ENCODE measurements around the gene CCN2.

GRCh38 chr6:128888194-128888733 is 5.3 kb downstream of the LAMA2 start:
- PRO-cap, result no peak

- PRO-cap, result no peak
Measured at GRCh38 chr6:128912578-128913084, 29.7 kb downstream of the LAMA2 start.

DNA sequence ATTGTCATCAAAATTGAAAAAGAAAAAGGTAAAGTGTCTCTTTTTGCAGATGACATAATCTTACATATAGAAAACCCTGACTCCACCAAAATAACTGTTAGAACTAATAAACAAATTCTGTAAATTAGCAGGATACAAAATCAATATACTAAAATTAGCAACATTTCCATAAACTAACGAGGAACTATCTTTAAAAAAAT is 182.4 kb downstream of the LAMA2 start:
- PRO-cap, result no peak

- PRO-cap, result no peak
Measured at GRCh38 chr6:129172328-129173341, 289.7 kb downstream of the LAMA2 start.

GRCh38 chr6:129692182-129692907 is 17.6 kb downstream of the ARHGAP18 start:
- PRO-cap, result no peak

- PRO-cap, result no peak
Measured at GRCh38 chr6:129775083-129775482, 65.1 kb upstream of the ARHGAP18 start.

DNA sequence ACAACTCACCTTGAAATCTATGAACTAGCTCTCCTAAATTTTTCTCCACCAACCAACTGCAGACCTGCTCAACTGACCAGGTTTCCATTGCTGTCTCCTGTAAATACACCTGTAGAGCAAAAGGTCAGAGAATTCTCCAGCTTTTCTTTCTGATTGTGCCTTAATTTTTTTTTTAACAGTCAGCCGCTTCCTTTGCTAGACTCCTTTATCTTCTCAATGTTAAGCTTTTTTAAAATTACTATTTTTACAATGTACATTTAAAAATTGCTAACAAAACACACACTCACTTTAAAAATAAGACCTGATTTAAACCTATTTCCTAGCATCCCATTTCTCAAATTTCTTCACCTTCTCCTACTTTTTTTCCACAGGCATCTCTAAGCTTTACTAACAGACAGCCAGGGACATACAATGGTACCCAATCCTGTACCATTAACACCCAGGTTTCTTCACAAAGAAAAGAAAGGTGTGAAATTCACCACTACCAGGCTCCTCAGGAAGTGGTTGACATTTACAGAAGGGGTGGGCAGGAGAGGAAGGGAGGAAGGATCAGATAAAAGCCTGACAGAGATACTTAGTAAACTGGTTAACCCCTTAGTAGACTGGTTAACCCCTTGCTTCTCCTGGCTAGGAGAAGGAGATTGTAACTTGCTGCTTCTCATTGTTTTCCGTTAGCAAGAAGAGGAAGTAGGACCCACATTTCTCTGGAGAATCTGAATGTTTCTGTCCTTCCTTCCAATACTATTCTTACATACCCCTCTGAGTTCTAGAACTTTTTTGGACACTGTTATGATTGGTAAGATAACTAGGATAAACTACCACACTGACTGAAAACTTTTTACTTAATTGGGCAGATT is 7.3 kb downstream of the SAMD3 start:
- PRO-cap, result no peak

DNA sequence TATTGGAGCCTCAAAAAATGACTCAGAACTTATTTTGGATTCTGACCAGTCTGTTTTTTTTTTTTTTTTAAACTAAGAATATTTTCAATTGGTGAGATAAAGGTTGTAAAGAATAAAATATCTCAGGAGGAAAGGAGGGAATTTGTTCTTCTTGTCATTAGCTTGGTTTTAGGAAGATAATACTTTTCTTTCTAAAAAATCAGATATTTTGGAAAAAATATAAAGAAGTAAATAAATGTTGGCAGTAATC is 30.4 kb downstream of the TMEM200A start:
- PRO-cap, result no peak

- PRO-cap, result no peak
Measured at GRCh38 chr6:130981321-130981860, 81.7 kb downstream of the EPB41L2 start.

DNA sequence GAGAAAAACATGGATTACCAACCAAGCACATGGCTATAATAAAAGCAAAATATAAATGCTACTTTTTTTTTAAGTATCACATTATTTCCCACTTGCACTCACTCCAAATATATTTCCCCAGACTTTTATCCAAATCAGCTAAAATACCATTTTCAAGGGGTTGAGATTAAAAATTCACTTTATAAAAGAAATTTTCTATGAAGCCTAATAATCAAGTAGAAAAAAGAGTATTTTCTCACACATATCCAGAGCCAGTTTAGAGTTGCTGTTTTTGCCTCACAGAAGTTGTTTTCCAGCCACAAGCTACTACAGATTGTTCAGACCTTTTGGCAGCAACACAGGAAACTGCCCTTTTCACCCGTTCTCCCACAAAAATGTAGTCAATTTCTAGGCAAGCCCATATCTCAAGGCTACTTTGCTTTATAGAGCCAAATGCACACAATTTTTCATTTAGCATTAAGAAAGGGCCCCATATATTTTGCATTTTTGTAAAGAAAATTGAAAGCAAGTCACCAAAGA is 49.7 kb downstream of the EPB41L2 start:
- PRO-cap, result no peak

GRCh38 chr6:131023892-131024303 is 39.1 kb downstream of the EPB41L2 start:
- PRO-cap, result no peak

DNA sequence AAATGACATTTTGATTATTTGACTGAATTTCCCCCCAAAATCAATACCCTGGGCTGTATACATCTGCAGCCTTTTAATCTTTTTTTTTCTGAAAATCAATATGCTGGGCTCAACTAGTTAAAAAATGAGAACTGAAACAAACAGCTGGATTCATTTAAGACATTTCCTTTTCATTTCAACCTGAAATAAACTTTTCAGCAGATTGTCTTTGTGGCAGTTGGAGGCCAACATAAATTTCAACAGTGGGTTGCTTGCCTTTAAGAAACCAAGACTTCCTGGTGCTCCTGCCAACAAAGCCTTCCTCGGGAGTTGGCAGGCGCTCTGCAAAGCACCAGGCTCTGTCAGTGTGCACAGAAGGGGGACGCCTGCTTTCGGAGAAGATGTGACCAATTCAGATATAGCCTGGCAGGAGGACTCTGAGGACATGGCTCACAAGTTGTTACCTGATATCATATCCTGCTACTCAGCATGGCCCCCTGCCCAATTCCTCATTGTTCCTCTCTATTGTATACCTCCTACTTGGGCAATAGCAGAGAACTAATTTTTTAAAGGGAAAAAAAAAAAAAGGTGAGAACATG is 204.6 kb upstream of the ARG1 start:
- PRO-cap, result no peak

- PRO-cap, result no peak
Measured at GRCh38 chr6:131846227-131846838, 38.5 kb downstream of the ENPP1 start.

DNA sequence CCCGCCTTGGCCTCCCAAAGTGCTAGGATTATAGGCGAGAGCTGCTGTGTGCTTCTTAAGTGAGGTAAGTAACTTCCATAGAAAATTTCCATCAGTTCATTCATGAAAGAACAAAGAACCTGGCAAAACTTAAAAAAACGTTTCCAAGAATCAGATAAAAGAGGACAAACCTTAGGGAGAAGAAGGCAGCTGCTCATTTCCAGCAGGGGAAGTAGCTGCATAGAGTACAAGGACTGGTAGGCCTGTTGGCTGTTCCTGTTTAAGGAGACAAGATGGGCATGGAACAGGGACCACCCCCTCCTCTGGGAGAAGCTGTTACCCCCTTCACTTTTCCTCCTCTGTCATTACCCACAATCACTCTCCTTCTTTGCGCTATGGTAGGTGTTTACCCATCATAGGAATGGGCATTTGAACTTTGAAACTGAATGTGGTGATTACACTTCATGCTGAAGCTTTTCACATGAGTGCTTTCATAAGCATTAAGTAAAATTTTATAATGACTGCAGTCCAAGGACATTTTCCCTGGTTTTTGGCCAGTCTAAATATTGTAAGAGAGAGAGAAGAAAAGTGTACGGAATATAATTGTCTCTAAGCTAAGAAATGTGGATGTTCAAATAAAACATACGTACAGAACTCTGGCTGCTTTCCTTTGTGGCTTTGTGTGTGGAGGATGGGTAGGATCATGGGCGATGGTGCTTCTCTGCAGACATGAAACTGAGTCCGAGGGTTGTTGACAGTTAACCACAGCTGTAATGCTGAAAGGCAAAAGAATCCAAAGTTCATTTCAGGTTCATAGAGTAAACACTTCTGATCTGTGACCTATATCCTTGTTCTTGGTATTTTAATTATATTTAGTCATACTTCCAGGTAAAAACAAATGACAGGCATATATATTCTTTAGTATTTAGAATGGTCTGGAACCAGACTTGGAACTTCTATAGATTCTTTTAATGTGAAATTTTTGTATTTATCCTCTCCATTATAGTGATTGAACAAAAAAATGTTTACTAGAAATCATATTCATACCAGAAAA is 56.3 kb downstream of the CCN2 start:
- PRO-cap, result no peak

- PRO-cap, result no peak
Measured at GRCh38 chr6:131948084-131948494, 3.1 kb downstream of the CCN2 start.

DNA sequence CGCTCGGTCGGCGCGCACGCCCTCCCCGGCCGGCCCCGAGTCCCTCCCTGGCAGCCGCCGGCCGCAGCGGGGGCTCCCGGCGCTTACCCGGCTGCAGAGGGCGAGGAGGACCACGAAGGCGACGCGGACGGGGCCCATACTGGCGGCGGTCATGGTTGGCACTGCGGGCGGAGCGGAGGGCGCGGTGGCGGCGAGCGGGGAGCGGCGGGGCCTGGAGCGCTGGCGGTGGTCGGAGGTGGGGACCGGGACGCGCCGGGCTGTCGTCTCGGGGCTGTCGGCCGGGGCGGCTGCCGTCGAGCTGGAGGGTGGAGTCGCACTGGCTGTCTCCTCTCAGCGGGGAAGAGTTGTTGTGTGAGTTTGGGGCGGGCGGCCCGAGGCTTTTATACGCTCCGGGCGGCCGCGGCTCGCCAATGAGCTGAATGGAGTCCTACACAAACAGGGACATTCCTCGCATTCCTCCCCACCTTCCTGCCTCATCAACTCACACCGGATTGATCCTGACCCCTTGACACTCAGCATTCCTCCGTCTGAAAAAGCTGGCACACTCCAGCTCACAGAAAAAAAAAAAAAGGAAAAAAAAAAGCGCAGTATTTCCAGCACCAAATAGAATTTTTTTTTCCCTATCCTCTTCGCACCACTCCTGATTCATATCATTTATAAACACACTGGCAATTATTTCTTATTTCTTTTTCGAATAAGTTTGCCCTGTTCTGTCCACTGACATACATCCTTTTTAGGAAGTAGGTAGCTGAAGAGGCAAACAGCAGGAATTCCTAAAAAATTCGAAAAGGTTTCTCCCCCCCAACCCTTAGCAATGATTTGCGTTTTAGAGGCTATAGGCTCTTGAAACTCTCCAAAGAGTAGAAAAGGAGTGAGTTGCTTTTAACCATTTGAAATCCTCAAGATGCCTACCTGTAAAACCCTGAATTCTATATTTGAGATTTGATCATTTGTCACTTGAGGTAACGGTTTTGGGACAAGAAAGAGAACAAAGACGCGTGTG is at the start of gene CCN2:
Gene CCN2, minus strand, starts transcription at position 353 of the 1,003 bp plus-strand sequence.
- PRO-cap, result bidirectional peak, plus-strand start at position 410 of the sequence, minus-strand start at position 354 of the sequence

DNA sequence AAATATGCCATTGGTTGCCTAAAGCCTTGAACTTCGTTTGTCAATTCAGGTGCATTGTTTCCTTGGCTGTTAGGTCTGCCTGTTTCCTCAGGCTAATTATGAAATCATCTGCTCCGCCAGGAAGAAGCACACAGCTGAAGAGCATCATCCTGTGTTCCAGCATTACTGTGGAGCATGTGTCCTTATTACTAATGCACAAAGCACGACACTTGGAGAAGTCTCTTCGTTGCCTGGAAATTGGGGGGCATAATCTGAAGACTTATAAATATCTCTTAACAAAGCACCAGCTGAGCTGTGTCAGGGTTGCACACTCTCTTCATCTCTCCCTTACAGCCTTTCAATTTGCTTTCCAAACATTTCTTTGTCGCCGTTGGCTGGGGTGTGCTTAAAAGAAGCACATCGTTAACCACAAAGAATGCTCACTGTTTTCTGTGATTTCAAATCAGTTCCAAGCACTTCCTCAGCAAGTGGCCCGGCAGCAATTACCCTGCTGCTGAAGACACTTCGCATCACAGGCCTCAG is 9.5 kb downstream of the MOXD1 start:
- PRO-cap, result unidirectional peak, plus-strand start at position 455 of the sequence

GRCh38 chr6:132511017-132511524 is 1.8 kb downstream of the STX7 start:
- PRO-cap, result no peak

GRCh38 chr6:132712338-132712965 is 1.4 kb downstream of the VNN1 start:
- PRO-cap, result no peak

- PRO-cap, result no peak
Measured at GRCh38 chr6:132715259-132715747, 1.4 kb upstream of the VNN1 start.